Cardiac ventricle fibroblast (primary cell): Measurements from ENCODE around the genes DAPK2 and PCLAF.

DNA sequence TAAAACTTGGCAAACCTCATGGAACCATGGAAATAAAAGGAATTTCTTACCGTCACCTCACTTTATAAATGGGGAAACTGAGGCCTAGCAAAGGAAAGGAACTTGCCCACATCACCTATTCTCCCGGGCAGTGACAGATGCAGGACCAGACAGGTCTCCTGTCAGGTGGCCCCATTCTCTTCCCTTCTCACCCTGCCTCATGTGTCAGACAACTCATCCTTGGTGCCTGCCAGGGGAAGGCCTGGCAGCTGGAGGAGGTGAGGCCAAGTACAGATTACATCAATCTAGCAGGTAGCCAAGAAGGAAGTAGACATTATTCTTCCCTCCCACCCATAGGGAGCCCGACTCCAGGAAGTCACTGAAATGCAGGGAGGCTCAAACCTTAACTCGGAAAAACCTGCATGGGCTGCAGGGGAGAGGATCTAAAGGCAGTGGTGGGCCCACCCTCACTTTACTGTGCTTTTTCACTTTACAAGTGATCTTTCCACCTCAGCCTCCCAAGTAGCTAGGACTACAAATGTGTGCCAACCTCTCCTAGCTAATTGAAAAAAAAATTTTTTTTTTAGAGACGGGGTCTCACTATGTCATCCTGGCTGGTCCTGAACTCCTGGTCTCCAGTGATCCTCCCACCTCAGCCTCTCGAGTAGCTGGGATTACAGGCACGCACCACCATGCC is 39.6 kb downstream of the DAPK2 start:
- RAMPAGE, long total RNA = no peak

- RAMPAGE, long total RNA = no peak
Observed at GRCh38 chr15:64017079-64017571, 29.2 kb downstream of the DAPK2 start.

- RAMPAGE, long total RNA = no peak
Observed at GRCh38 chr15:64045686-64046945, at the start of gene DAPK2. Gene DAPK2 (minus strand): TSS chr15:64046485.

GRCh38 chr15:64096266-64096938 is 620 bp downstream of the SNX1 start:
- RAMPAGE, long total RNA = no peak

- RAMPAGE, long total RNA = no peak
Observed at GRCh38 chr15:64380920-64381885, at the start of gene PCLAF. Gene PCLAF (minus strand): TSS chr15:64381441.

- RAMPAGE, long total RNA = no peak
Observed at GRCh38 chr15:64461097-64461787, 864 bp downstream of the ZNF609 start.

- RAMPAGE, long total RNA = no peak
Observed at GRCh38 chr15:64499189-64500180, 39.1 kb downstream of the ZNF609 start.

- RAMPAGE, long total RNA = no peak
Observed at GRCh38 chr15:64651568-64651919, 123.8 kb downstream of the RBPMS2 start.

GRCh38 chr15:64747283-64747888 is 28.0 kb downstream of the RBPMS2 start:
- RAMPAGE, long total RNA = no peak

- RAMPAGE, long total RNA = no peak
Observed at GRCh38 chr15:64749072-64749633, 26.2 kb downstream of the RBPMS2 start.

- RAMPAGE, long total RNA = no peak
Observed at GRCh38 chr15:64762991-64763448, 12.4 kb downstream of the RBPMS2 start.

- RAMPAGE, long total RNA = no peak
Observed at GRCh38 chr15:64893308-64894341, 18.1 kb upstream of the ANKDD1A start.

- RAMPAGE, long total RNA = no peak
Observed at GRCh38 chr15:65067407-65067630, 472 bp downstream of the RASL12 start.

DNA sequence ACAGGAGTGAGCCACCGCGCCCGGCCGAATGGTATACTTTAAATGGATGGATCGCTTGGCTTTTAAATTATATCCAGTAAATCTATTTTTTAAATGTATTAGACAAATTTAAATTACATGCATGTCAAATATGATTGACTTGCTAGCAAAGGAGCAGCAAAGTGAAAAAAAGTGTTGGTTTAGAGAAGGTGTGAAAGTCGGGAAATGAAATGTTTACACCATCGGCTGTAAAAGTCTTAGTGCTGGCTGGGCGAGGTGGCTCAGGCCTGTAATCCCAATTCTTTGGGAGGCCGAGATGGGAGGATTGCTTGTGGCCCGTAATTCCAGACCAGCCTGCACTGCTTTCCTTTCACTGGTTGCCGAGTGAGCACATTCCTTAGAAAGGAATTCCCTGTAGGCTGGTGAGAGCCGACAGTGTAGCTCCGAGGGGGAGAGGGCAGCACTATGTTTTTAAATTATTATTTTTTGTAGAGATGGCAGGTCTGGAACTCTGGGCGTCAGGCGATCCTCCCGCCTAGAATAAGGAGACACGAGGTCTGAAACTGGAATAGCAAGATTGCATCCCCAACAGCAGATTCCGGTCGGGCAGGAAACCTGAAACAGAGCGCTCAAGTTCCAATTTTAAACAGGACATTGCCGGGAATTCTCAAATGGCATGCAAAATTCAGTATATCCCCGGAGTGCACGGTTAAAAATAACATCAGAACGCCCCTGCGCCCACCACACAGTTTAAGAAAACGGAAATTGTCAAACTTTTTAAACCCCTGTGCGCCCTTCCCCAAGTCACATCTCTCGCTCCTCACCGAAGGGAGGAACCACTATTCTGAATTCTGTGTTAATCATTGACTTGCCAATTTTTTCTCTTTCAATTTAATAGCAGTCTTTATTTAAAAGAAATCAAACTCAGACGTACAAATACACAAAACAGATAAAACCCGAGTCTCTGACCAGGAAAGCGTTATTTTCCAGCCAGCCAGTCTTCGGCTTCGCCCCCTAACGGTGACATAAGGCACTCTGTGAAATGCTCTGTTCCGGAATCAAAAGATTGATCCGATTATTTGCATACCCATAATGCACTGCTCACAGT is 17.1 kb upstream of the PARP16 start:
- RAMPAGE, long total RNA = no peak

DNA sequence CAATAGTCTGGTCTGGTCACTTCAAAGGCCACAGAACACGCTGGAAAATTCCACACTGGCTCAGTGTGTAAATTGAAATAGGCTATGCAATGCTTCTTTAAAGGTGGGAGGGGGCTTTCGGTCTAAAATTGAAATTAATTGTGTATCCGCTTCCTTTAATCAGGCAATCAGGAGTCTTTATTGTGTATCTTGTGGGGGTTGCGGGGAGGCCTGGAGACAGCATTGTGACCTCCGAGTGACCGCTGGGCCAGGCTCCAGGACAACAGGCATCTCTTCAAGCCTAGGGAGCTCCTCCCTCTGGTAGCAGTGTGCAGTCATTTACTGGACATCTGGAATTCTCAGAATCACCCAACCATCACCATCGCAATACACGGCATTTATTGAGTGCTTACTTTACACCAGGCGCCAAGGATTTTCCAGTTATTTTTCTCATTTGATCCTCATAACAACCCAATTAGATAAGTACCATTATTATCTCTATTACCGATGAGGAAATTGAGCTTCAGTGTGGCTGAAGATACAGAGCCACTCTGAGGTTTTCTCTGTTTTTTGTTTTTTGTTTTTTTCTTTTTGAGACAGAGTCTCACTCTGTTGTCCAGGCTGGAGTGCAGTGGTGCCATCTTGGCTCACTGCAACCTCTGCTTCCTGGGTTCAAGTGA is 26.0 kb upstream of the PARP16 start:
- RAMPAGE, long total RNA = no peak

DNA sequence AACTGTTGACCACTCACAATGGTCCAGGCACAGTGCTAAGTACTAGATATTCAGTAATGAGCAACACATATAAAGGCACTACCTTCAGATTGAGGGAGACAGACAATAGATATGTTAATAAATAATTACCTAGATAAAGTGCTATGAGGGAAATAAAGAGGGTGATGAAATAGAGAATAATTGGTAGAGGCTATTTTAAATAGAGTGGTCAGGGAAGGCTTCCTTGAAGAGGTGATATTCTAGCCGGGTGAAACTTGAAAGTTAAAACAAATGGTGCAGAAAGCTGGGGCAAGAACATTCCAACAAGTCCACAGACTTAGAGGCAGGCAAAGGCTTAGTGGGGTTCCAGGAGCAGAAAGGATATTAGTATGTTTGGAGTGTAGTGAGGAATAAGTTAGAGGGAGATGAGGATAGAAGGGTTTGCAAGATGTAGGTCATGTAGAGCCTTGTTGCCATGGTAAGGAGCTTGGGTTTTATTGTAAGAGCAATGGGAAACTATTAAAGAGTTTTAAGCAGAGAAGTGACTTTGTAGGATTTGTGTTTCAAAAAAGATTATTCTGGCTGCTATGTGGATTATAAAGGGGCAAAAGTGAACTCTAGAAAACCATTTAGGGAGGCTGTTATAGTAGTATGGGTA is 10.1 kb downstream of the HACD3 start:
- RAMPAGE, long total RNA = no peak

DNA sequence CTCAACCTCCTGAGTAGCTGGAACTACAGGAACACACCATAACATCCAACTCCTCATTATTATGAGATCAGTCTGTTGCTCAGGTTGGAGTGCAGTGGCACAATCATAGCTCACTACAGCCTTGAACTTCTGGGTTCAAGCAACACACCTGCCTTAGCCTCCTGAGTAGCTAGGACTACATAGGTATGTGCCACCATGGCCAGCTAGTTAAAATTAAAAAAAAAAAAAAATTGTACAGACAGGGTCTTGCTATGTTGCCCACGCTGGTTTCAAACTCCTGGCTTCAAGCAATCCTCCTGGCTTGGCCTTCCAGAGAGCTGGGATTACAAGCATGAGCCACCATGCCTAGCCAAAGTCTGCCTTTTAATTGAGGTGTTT is 64.9 kb downstream of the SLC24A1 start:
- RAMPAGE, long total RNA = no peak

- RAMPAGE, long total RNA = no peak
Observed at GRCh38 chr15:65807808-65808072, 15.6 kb upstream of the DENND4A start.

DNA sequence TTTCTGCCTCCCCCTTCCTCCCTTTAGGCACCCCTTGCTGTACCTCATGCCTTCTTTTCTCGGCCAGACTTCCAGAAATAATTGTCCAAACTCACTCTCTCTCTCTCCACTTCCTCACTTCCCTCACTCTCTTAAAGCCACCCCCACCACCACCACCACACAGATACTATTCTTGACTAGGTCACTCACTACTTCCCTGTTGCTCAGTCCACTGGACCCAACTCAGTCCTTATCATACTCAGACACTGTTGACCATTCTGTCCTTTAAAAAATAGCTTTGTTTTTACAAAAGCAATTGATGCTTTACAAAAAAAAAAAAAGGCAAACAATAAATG is 31.7 kb upstream of the RAB11A start:
- RAMPAGE, long total RNA = no peak

DNA sequence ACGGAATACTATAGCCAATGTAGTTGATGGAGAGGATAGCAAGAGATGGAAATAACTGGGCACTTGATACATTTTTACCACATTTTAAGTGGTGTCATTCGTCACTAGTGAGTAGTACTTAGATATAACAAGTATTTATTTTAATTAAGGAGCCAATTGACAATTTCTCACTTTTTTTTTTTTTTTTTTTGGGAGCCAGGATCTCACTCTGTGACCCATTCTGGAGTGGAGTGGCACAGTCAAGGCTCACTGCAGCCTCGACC is 9.5 kb downstream of the RAB11A start:
- RAMPAGE, long total RNA = no peak